OVCAR3 (cell line): Measurements from ENCODE around the genes RAMACL and RPS6KA2.

DNA sequence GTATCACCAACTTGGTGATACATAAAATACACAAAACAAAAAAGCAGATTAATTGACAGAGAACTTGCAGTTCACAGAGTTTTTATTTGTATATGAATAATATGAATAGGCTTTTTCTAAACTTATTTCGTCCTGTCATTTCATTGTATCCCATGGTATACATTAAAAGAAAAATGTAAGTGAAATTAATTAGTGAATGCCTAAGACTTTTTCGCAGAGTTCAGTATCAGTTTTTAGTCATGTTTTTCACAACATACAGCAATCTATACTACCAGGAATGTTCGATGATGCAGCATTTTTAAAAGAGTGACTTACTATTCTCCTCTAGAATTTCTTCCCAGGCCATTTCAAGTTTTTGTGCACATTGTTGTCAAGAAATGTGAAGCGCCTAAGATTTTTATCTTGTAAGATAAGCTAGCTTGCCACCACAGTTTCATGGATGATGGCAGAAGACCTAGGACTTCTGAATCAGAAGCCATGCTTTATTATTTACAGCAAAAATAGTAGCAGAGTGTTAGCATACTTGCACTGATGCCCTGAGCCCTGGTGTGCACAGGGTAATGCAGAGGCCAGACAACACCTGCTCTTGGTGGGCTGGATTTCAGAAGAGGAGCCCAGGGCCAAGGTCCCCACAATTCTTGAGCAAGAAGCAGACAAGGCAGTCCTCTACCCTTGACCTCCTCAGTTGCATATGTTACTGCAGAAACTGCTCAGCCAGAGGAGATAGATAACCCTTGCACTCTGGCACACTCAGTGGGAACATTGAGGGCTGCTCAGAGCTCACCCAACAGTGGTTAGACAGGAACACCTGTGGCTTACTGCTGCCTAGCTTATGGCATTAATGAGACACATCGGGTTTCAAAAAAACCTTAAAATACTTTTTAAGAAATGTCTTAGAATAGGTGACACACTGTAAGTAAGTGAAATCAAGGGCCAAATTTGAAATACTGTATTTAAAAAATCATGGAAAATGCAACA, 99.1 kb downstream of the QKI start:
- RRBS, result no CpG with 5 or more reads among the region's 5 CpGs

GRCh38 chr6:163514332-163515090, 100.0 kb downstream of the QKI start:
- RRBS, result no CpG with 5 or more reads among the region's 2 CpGs

GRCh38 chr6:163548522-163549293, 134.2 kb downstream of the QKI start:
- RRBS, result no CpG with 5 or more reads among the region's 7 CpGs

- RRBS, result no CpG with 5 or more reads among the region's 10 CpGs
Observed at GRCh38 chr6:163585866-163586464, 171.4 kb downstream of the QKI start.

- RRBS, result no CpG with 5 or more reads among the region's 4 CpGs
Observed at GRCh38 chr6:163745682-163746238, 331.2 kb downstream of the QKI start.

GRCh38 chr6:163780783-163781230, 366.3 kb downstream of the QKI start:
- RRBS, result no CpG with 5 or more reads among the region's 6 CpGs

DNA sequence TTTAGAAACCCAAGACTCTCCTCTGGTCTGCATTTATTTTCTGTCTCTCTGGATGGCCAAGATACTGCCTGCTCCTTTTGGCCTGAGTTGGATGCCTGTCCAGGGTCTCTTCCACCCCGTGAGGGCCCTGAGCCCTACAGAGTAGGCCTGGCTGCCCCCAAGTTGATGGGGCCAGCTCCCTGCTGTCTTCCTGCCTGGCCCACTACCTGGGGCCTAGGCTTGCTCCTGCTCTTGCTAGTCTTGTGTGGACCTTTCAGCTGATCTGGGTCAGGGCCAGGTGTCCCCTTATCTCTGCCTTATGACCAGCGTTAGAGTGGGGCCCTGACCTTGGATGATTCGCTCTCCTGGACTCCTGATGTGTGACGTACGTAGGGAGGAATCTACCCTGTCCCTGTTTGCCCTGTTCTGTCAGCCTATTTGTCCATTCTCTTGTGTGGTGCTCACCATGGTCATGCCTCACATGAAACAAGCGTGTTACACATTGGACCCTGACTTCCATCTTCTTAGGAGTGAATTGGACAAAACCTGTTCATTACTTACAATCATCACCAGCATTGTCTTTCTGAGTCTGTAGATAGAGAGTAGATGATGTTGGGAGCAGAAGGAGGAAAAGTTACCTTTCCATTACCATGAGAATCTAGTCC, 571.8 kb downstream of the QKI start:
- RRBS, result no CpG with 5 or more reads among the region's 6 CpGs

DNA sequence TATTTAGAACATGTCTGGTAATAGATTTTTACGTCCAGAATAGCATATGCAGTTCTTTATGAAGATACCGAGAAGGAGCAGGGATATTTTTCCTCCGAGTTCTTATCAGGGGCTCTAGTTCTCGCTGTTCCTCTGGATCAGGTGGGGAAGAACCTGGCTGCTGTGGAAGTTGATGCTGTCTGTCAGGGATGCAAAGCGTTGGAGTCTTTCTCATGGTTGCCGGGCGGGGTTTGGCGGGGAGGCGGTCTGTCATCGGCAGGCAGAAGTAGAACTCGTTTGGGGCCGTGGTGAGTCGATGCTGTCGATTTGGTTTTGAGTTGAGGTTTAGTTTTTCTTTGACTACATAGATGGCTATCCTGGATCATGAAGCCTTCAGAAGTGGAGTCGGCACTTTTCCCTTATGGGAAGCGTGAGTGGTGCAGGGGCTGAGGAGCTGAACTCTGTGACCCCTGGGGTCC, 691.2 kb downstream of the QKI start:
- RRBS, result no CpG with 5 or more reads among the region's 16 CpGs

- RRBS, result no CpG with 5 or more reads among the region's 3 CpGs
Observed at GRCh38 chr6:164785710-164786092, 523.7 kb downstream of the C6orf118 start.

DNA sequence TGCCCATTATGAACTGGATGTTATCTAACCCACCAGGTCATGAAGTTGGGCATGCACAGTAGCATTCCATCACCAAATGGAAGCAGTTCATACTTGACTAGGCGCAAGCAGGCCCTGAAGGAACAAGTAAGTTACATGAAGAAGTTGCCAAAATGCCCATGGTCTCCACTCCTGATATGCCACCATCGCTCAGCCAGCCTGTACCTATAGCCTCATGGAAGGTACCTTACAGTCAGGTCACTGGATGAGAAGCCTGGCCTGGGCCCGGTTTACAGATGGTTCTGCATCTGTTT, 432.6 kb downstream of the C6orf118 start:
- RRBS, result no CpG with 5 or more reads among the region's 3 CpGs

DNA sequence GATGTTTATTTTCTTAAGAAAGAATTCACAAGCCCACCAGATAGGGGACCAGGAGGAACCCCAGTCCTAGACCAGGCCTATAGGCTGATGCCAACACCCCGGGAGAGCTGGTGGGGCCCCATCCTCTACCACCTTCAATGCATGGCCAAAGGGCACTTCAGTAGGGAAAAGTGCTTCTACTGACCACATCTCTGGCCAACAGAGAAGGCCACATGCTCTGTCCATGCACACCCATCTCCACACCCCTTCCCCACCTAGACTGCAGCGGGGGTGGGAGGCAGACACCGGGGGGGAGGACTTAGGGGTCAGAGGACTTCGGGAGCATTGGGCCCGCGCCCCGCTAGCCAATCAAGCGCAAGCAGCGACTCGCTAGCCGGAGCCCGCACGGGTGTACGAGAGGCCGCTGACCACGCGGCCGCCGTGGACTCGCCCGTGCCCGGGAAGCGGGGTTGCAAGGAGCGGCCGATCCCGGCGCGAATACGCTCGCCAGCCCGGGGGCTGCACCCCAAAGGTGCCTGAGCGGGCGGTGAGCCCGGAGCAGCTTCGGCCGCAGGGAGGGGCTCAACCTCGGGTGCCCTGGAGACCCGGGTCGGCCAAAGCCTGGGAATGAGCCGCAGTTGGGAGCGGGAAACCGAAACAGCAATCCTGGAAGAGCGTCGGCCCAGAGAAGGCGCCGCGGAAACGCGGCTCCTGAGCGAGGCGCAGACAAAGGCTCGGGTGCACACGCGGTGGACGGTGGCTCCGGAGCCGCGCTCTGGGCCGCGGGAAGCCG, 2.8 kb downstream of the PDE10A start:
- RRBS, result 30% methylated on average over 31 of the region's 61 CpGs

DNA sequence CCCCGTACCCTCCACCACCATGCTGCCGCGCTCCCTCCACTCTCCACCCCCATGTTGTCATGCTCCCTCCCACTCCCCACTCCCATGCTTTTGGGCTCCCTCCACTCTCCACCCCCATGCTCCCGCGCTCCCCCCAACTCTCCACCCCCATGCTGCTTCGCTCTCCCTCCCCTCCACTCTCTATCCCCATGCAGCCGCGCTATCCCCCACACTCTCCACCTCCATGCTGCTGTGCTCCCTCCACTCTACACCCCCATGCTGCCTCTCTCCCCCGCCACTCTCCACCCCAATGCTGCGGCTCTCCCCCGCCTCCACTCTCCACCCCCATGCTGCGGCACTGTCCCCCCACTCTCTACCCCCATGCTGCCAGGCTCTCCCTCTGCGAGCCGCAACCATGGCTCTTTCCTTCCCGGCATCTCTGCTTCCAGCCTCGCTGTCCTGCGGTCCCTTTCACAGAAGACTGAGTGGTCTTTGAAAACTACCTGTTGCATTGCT, 46.4 kb upstream of the PDE10A start:
- RRBS, result no CpG with 5 or more reads among the region's 17 CpGs

DNA sequence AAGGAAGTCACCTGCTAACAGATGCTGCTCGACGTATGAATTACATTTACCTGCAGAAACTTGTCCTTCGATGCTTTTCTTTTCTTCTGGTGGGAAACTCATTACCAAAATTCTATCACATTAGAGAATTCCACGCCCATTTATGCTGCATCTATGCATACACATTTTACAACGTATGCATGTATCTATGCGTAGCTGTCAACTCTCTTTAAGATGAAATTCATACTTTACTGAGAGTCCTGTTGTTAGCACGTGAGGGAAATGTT, 89.8 kb upstream of the PDE10A start:
- RRBS, result no CpG with 5 or more reads among the region's 7 CpGs

- RRBS, result no CpG with 5 or more reads among the region's 24 CpGs
Observed at GRCh38 chr6:166006546-166007741, 160.7 kb downstream of the TBXT start.

GRCh38 chr6:166236724-166237016, 69.0 kb upstream of the TBXT start:
- RRBS, result no CpG with 5 or more reads among the region's 8 CpGs

- RRBS, result no CpG with 5 or more reads among the region's 16 CpGs
Observed at GRCh38 chr6:166259356-166259960, 48.7 kb downstream of the PRR18 start.

- RRBS, result no CpG with 5 or more reads among the region's 2 CpGs
Observed at GRCh38 chr6:166475845-166476133, 93.0 kb upstream of the MPC1 start.

GRCh38 chr6:166586558-166586778, at the start of gene RAMACL:
RAMACL (minus strand) TSS chr6:166586678.
- RRBS, result no CpG with 5 or more reads among the region's 7 CpGs

GRCh38 chr6:166626742-166627428, at the start of gene RPS6KA2:
RPS6KA2 (minus strand) TSS chr6:166627251.
- RRBS, result 5% methylated on average over 58 of the region's 82 CpGs

DNA sequence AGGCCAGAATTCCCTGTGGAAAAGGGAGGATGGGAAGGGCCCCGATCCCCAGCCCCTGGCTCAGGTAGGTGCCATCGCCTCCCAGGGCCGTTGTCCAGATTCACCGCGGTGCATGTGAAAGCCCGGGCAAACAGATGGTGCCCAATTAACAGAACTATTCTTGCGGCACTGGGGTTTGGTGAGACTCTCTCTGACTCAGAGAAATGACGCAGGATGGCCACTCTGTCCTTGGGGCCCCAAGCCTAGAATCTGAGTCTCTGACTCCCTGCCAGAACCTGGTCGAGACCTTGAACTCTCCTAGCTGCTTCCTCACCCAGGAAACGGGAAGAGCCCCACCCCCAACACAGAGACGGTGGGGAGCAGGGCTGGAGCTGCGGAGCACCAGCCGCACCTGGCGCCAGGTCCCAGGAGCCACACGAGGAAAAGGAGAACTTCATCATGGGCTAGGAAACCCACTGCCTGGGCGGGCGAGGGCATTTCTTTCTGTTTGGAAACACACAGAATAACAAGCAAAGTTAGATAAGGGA, 29.7 kb upstream of the RPS6KA2 start:
- RRBS, result no CpG with 5 or more reads among the region's 17 CpGs